Peripheral blood mononuclear cell (primary cell): Measurements from ENCODE around the gene NXPH2.

GRCh38 chr2:134934023-134935012 lies 15.7 kb downstream of the CCNT2 start:
- PRO-cap, 8 experiments, result no peak in any of the 8 experiments

GRCh38 chr2:135657934-135658359 lies 83.7 kb upstream of the UBXN4 start:
- PRO-cap, 8 experiments, result peak in 5 of 8 experiments; most common plus-strand start chr2:135658299 (in 4); most common minus-strand start chr2:135658268 (in 1)

GRCh38 chr2:135724216-135724840 lies 17.3 kb upstream of the UBXN4 start:
- PRO-cap, 8 experiments, result no peak in any of the 8 experiments

DNA sequence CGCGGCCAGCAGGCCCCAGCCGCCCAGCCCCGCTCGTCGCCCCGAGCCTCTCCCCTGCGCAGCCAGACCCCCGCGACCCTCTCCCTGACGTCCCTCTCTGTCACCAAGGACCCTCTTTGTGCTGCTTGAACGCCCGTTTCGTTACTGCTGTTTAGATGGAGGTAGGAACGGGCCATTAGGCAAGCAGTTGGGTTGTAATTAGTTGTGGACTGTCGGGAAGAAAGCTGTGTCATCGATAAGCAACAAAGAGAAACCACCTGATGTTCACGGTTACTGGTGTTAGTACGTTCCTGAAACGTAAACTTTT lies 732 bp downstream of the UBXN4 start:
- PRO-cap, 8 experiments, result peak in 4 of 8 experiments; most common plus-strand start position 48 of the sequence (in 1); most common minus-strand start position 211 of the sequence (in 2)

DNA sequence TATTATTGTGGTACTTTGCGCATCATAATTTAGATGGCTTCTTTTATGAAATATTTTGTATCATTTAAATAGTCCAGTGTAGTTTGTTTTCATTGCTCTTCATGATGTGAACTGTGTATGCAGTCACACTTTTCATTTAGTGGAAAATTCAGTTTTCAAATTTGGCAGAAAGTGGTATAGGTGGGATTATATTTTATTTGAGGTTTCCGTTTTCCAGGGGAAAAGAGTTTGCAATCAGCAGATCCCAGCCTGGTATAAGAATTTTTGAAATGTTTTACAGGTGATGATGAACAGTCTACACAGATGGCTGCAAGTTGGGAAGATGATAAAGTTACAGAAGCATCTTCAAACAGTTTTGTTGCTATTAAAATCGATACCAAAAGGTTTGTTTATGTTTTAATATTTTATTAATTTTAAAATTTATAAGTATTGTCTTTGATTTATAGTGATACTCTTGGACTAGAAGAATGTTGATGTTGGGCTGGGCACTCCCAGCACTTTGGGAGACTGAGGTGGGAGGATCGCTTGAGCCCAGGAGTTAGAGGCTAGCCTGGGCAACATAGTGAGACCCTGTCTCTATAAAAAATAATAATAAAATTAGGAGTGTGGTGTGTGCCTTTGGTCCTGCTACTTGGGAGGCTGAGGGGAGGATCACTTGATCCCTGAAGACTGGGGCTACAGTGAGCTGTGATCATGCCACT lies 6.5 kb downstream of the UBXN4 start:
- PRO-cap, 8 experiments, result peak in 3 of 8 experiments; most common plus-strand start position 468 of the sequence (in 1)

- PRO-cap, 8 experiments, result no peak in any of the 8 experiments
These were observed 19.9 kb downstream of the UBXN4 start for GRCh38 chr2:135761626-135761947.

GRCh38 chr2:136000368-136000959 lies 15.0 kb upstream of the DARS1 start:
- PRO-cap, 8 experiments, result peak in 1 of 8 experiments; most common minus-strand start chr2:136000602 (in 1)

DNA sequence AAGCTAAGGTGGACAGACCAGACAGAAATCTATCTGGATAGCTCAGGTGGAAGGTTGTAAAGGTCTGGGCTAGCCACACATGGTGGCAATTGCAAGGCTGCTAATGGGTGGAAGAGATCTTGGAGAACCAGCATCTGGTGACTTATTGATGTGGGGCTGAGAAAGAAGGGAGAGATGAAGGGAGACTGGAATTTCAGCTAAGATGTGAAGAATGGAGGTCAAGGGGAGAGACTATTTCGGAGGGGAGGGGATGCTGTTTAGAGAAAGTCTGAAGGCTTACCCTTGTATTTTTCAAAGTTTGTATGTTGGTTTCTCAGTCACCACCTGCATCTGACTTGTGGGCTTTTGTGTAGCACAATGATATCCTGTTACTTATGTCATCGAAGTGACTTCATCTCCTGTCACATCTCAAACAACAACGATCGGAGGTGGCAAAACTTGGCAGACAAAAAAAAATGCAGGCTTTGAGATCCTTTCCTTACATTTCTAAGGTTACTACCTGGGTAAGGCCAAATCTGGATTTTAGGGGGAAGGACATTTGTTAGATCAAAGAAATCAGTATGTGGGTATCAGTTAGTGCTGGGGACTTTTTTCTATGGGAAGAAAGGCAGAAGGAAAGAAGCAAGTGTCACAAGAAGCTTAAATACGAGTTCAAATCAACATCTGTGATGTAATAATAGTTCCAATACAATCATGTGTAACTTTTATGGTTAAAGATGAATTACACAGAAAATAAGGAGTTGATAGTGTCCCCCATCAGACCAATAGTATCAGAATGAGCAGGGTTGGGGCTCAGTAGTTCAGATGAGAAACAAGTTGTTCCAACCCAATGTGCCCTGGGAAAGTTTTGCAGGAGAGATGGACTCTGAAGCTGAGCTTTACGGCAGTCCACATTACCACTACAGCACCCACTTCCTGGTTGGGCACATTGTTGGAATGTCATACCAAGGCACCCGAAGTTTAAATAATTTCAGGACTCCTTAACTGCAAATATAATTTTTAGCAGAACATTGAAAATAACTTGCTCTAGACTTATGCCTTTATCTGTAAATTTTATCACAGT lies 11.8 kb upstream of the CXCR4 start:
- PRO-cap, 8 experiments, result peak in 8 of 8 experiments; most common plus-strand start position 418 of the sequence (in 3); most common minus-strand start position 332 of the sequence (in 7)

- PRO-cap, 8 experiments, result peak in 8 of 8 experiments; most common plus-strand start chr2:136136390 (in 2); most common minus-strand start chr2:136136251 (in 8)
These were observed 18.1 kb upstream of the CXCR4 start for GRCh38 chr2:136135803-136136714.

DNA sequence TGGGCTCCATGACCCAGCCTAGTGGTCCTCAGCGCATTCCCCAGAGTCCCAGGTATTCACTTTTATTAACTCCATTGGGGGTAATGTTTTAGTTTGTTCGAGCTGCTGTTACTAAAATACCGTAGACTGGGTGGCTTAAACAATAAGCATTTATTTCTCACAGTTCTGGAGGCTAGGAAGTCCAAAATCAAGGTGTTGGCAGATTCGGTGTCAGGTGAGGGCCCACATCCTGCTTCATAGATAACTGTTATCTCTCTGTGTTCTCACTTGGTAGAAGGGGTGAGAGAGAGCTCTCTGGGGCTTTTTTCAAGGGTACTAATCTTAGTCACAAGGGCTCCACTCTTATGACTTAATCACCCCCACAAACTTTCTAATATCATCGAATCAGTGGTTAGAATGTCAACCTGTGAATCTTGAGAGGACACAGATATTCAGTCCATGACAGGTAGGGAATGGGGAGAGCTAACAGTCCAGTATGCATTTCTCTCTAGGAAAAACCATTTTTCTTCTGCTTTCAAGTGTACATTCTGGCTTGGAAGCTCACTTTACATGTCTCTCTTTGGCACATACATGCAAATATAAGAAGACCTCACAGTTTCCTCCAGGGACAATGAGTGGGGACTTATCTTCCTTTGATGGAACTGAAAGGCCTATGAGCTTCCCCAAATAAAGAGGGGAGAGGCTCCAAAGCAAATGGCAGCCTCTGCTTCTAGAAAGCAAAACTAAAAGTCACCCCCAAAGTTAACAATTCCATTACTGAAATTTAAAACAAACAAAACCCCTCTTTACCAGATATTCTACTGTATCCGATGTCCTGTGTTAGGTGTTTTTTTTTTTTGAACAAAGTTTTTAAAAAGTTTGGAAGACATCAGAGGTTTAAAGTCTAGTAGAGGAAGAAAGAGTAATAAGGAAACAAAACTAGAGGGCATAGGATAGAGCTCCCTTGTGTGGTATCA lies 95.0 kb upstream of the CXCR4 start:
- PRO-cap, 8 experiments, result no peak in any of the 8 experiments

GRCh38 chr2:136280984-136282081 lies 163.4 kb upstream of the CXCR4 start:
- PRO-cap, 8 experiments, result peak in 6 of 8 experiments; most common plus-strand start chr2:136281482 (in 5); most common minus-strand start chr2:136281668 (in 2)

GRCh38 chr2:136378432-136378775 lies 260.5 kb upstream of the CXCR4 start:
- PRO-cap, 8 experiments, result no peak in any of the 8 experiments

- PRO-cap, 8 experiments, result no peak in any of the 8 experiments
These were observed 225.7 kb upstream of the SPOPL start for GRCh38 chr2:138275775-138276421.

GRCh38 chr2:138780036-138780892 lies at the start of gene NXPH2:
NXPH2 (minus strand) TSS chr2:138780390.
- PRO-cap, 8 experiments, result no peak in any of the 8 experiments

GRCh38 chr2:139510428-139510799 lies 730.2 kb upstream of the NXPH2 start:
- PRO-cap, 8 experiments, result no peak in any of the 8 experiments

DNA sequence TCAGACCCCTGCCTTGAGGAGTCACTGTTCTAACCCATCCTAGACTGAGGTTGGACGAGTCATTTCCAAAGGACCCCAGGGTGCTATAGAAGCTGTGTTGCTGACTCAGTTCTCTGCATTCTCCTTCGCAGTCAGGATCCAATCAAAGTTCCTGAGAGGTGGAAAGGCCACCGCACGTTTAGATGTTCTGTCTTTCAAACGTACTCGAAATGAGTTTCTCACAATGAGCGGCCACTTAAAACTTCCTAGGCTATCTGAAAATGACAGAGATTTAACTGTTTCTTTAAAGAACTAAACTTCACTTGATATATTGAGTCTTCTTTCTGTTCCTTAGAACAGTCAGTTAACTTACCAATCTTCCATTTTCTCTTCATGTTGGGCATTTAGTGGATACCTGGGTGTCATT lies 854.6 kb upstream of the NXPH2 start:
- PRO-cap, 8 experiments, result no peak in any of the 8 experiments

- PRO-cap, 8 experiments, result no peak in any of the 8 experiments
These were observed 93.6 kb downstream of the LRP1B start for GRCh38 chr2:142037185-142037652.

GRCh38 chr2:142121405-142121812 lies 9.4 kb downstream of the LRP1B start:
- PRO-cap, 8 experiments, result no peak in any of the 8 experiments

- PRO-cap, 8 experiments, result peak in 7 of 8 experiments; most common plus-strand start chr2:142870867 (in 3)
These were observed 6.9 kb upstream of the KYNU start for GRCh38 chr2:142870534-142870963.

DNA sequence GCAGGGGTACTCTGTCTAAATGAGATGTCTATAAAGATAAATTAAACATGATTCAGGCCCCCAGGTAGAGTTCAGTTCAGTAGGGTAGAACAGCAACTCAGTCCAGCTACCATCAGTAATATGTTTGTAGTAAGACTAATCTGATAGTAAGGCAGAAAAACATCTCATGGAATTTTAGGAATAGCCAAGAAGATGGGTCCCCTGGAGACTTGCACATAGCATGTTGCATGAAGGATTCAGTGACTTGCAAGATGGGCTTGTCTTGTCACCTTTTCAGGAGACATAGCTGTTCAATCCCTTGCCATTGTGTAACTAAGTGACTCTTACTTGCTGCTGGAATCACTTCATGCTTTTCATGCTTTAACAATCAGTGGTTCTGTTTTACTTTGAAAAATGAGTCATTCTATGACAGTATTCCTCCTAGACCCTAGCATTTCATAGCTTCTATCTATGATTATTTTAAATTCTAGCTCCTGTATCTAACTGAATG lies 2.7 kb downstream of the KYNU start:
- PRO-cap, 8 experiments, result no peak in any of the 8 experiments